Adrenal gland (tissue), 7 donors: ENCODE results near the genes NPNT and CYP2U1.

- PRO-cap, 3 experiments, result peak in 3 of 3 experiments; most common plus-strand start chr4:105895441 (in 3); most common minus-strand start chr4:105895304 (in 1)
- RAMPAGE, long total RNA, 4 experiments, result start-site peak on the plus strand in 1 of 4 experiments, at chr4:105895452-105895508 at its widest, 22 reads per replicate
- RRBS, result no CpG with 5 or more reads among the region's 74 CpGs
Measured at GRCh38 chr4:105894695-105895760, at the start of gene NPNT. Gene NPNT, plus strand, starts transcription at chr4:105895471.

DNA sequence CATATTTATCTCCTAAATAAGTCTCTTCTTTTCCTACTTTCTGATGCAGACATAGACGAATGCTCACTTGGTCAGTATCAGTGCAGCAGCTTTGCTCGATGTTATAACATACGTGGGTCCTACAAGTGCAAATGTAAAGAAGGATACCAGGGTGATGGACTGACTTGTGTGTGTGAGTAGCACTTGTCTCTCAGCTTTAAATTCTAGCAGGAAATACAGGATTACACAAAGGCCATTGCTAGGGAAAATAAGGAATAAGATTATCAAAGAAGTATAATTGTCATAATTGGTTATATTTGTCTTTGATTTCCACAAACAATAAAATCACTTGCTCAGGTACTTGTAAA, 45.2 kb downstream of the NPNT start:
- PRO-cap, 3 experiments, result no peak in any of the 3 experiments
- RAMPAGE, long total RNA, 4 experiments, result no peak in any of the 4 experiments
- RRBS, result no CpG with 5 or more reads among the region's 3 CpGs

GRCh38 chr4:105970338-105971437, 75.4 kb downstream of the NPNT start:
- PRO-cap, 3 experiments, result no peak in any of the 3 experiments
- RAMPAGE, long total RNA, 4 experiments, result no peak in any of the 4 experiments
- RRBS, result no CpG with 5 or more reads among the region's 6 CpGs

GRCh38 chr4:107283606-107283985, 247.5 kb upstream of the DKK2 start:
- PRO-cap, 3 experiments, result no peak in any of the 3 experiments
- RAMPAGE, long total RNA, 4 experiments, result no peak in any of the 4 experiments
- RRBS, result no CpG with 5 or more reads among the region's 3 CpGs

GRCh38 chr4:107646577-107646776, 73.6 kb downstream of the PAPSS1 start:
- PRO-cap, 3 experiments, result peak in 1 of 3 experiments; most common minus-strand start chr4:107646697 (in 1)
- RAMPAGE, long total RNA, 4 experiments, result no peak in any of the 4 experiments
- RRBS, result no CpG with 5 or more reads among the region's 2 CpGs

DNA sequence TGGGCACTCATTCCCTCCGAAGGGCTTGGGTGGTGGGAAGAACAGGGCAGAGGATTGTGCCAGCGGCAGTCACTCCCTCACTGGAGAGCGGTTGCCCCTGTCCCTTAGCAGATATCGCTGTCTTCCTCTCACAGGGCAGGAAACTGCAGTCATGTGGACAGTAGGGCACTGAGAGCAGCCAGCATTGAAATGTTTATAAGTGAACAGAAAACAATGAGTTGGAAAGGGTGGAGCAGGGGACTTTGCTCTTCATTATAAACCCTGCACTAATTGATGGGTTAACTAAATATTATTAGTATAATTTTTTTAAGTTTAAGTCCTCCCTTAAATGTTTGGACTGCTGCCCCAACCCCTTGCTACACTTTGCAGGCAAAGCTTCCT, 24.6 kb upstream of the SGMS2 start:
- PRO-cap, 3 experiments, result no peak in any of the 3 experiments
- RAMPAGE, long total RNA, 4 experiments, result no peak in any of the 4 experiments
- RRBS, result no CpG with 5 or more reads among the region's 4 CpGs

DNA sequence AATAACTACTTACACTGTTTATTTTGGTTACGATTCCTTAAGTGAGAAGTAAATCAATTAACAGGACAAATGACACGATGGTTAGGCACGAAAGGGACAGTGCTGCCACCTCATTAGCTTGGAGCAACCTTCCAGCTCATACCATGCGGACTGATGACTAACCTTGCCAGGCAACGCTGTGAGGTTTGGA, 649 bp upstream of the SGMS2 start:
- PRO-cap, 3 experiments, result peak in 3 of 3 experiments; most common minus-strand start position 155 of the sequence (in 3)
- RAMPAGE, long total RNA, 4 experiments, result no peak in any of the 4 experiments
- RRBS, result no CpG with 5 or more reads among the region's 5 CpGs

GRCh38 chr4:107871393-107871691, 46.6 kb downstream of the SGMS2 start:
- PRO-cap, 3 experiments, result no peak in any of the 3 experiments
- RAMPAGE, long total RNA, 4 experiments, result no peak in any of the 4 experiments
- RRBS, result no CpG with 5 or more reads among the region's 3 CpGs

DNA sequence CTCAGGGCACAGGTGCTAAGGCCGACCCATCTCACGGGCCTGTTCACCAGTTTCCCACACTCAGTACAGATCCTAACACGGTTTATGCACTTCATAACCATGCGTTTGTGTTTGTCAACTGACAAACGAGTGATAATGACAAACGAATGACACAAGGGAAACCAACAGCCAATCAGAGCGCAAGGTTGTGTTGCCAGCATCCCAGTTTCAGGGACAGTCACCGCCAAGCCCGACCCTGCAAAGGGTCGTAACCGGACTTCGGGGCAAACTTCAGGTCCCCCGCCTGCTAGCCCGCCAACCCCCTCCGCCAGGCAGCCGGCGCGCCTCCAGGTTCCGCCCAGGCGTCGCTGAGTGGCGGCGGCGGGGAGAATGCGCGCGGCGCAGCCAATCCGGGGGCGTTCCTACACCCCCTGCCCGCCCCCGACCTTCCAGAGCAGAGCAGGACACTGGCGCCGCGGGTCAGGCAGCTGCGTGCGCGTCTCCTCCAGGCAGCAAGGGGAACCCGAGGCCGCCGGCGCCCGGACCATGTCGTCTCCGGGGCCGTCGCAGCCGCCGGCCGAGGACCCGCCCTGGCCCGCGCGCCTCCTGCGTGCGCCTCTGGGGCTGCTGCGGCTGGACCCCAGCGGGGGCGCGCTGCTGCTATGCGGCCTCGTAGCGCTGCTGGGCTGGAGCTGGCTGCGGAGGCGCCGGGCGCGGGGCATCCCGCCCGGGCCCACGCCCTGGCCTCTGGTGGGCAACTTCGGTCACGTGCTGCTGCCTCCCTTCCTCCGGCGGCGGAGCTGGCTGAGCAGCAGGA, at the start of gene CYP2U1:
Gene CYP2U1 (plus strand): TSS at position 431 of the 796 bp plus-strand sequence.
- PRO-cap, 3 experiments, result peak in 3 of 3 experiments; most common plus-strand start position 431 of the sequence (in 3); most common minus-strand start position 236 of the sequence (in 1)
- RAMPAGE, long total RNA, 4 experiments, result no peak in any of the 4 experiments
- RRBS, result 1% methylated on average over 23 of the region's 76 CpGs

DNA sequence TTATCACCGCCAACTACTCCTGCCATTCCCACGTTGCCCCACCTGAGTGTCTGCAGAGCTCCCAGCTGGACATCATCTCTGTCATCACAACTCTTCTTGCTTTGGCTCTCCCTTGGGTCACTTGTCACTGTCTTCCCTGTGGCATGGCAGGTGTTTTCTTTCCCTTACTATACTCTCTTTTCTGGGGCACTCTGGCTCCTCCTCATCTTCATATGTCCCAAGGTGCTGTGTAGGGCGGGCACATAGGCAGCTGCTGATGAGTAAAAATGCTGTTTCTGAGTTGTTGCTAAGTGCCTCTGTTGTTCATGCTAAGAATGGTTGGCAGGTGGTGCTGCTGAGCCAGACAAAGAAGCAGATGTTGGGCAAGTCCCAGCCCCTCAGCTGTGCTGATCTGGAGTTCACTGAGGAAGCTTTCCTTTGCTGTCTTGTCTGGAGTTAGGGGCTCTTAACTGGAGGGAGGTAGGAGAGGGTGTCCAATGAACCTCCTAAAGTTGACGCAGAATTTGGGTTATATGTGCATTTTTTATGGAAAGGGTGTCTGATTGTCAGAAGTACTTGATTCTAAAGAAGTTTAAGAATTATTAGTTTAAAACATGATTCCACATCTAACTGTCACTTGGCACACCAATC, 40.6 kb downstream of the HADH start:
- PRO-cap, 3 experiments, result no peak in any of the 3 experiments
- RAMPAGE, long total RNA, 4 experiments, result no peak in any of the 4 experiments
- RRBS, result no CpG with 5 or more reads among the region's 4 CpGs

DNA sequence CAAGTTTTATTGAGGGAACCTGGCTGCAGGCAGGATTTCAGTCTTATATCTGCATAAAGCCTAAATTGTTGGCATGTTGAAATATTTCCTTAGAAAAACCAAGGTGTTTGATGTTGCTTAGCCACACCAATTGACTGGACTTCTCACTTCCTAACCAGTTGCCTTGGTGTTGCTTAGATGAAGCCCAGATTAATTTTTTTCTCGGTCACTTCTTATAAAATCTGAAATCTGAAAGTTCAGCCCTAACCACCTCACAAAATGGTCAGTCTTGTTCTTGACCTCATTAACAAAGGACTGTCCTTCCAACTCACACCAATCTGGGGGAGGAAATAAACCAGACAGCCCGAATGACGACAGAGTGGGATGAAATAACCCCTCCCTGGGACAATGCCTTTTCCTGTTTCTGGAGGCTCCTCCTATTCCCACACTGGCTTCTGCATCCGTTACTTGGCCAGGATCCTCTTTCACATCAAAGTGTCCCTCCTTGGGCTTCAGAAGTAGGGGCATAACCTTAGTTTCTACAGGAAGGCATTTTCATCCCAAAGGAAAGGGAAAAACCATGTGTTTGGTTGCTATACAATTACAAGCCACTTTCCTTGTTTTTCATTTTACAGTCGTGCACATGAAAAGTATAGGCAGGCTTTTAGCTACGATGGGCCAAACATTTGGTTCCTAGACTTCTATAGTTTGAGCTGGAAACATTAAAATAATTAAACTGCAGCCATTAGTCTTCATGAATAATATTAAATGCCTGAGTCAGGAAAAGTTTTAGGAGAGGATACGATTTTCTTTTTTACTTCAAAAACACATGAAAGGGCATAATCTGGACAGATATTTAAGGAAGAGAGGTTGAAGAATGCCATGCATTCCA, 59.7 kb upstream of the RPL34 start:
- PRO-cap, 3 experiments, result no peak in any of the 3 experiments
- RAMPAGE, long total RNA, 4 experiments, result no peak in any of the 4 experiments
- RRBS, result no CpG with 5 or more reads among the region's 7 CpGs

- PRO-cap, 3 experiments, result no peak in any of the 3 experiments
- RAMPAGE, long total RNA, 4 experiments, result no peak in any of the 4 experiments
- RRBS, result no CpG with 5 or more reads among the region's 23 CpGs
Measured at GRCh38 chr4:108620751-108621440, 520 bp downstream of the RPL34 start.

- PRO-cap, 3 experiments, result no peak in any of the 3 experiments
- RAMPAGE, long total RNA, 4 experiments, result no peak in any of the 4 experiments
- RRBS, result no CpG with 5 or more reads among the region's 5 CpGs
Measured at GRCh38 chr4:108635622-108636438, 14.6 kb upstream of the OSTC start.

DNA sequence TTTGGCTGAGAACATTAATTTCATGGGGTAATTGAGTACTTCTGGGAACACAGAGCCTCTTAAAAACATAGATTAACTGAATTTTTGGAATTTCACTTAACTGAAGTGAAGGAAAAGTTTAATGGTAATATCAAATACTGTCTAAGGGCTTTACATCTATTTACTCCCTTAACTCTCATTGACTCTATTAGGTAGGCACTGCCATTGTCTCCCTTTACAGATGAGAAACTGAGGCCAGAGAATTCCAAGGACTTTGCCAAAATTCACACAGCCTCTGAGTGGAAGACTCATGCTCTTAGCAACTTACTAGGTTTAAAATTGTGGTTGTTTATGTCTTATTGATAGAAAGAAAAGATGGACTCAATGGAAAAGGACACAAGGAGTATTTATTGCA, 154.0 kb upstream of the ETNPPL start:
- PRO-cap, 3 experiments, result no peak in any of the 3 experiments
- RAMPAGE, long total RNA, 4 experiments, result no peak in any of the 4 experiments

DNA sequence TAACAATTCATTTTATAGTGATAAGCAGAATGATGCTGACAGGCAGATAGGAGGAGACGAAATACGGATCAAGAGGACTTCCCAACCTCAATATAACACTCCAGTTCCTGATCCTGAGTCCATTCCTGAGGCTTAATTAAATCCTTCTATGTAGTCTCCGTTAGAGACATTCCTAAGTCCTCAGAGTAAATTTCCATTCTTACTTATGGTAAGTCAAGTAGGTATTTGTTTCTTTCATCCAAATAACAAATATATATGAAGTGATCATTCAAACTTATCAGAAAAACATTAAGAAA, 16.0 kb downstream of the MCUB start:
- PRO-cap, 3 experiments, result no peak in any of the 3 experiments
- RAMPAGE, long total RNA, 4 experiments, result no peak in any of the 4 experiments
- RRBS, result no CpG with 5 or more reads among the region's 3 CpGs

DNA sequence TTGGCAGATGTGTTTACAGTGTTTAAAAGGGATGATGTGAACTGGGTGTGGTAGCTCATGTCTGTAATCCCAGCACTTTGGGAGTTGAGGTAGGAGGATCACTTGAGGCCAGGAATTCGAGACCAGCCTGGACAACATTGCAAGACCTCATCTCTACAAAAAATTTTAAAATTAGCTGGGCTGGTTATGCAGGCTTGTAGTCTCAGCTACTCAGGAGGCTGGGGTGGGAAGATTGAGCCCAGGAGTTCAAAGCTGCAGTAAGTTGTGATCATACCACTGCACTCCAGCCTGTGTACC, 63.8 kb downstream of the ELOVL6 start:
- PRO-cap, 3 experiments, result no peak in any of the 3 experiments
- RAMPAGE, long total RNA, 4 experiments, result no peak in any of the 4 experiments
- RRBS, result no CpG with 5 or more reads among the region's 1 CpG

DNA sequence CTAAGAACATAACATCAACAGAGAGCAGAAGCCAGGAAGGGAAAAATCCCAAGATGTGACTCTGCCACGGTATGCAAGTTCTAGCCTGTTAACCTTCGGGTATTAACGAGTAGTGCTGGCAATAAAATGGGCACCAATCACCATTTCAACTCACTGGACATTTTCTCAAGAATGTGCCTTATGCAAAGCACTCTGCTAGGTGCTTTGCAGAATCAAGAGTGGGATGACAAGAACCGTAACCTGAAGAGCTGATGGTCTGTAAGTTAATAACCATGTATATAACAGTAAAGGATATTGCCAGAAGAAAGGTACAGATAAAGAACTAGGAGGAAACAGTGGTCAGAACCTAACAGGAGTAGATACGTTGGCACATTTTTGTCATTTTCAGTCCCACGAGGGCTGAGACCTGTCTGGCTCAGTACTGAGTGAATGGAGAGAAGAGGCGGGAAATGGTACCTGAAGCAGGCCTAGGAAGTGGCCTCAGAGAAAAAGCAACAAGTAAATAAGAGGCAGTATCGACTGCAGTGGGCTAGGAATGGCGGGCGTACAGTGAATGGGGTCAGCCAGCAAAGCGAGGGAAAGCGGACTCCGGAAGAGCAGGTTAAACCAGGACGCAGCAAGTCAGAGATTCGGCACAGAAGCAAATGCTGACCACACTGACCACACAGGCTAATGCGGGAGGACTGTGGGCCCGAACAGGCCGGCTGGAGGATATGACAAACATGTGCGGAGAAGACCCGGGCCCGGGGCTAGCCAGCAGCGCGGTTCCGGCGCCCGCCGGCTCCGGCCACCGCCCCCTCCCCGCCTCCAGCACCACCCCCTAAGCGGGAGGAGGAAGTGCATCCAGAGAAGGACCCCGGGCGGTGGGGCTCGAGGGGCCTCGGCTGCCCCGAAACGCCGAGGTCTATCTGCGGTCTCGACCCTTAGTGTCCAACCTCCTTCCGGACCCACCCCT, 2.5 kb downstream of the ELOVL6 start:
- PRO-cap, 3 experiments, result peak in 3 of 3 experiments; most common plus-strand start position 207 of the sequence (in 1); most common minus-strand start position 724 of the sequence (in 2)
- RAMPAGE, long total RNA, 4 experiments, result start-site peak on the plus strand in 1 of 4 experiments, centred at position 838 of the sequence, 8 reads per replicate
- RRBS, result 1% methylated on average over 17 of the region's 41 CpGs

DNA sequence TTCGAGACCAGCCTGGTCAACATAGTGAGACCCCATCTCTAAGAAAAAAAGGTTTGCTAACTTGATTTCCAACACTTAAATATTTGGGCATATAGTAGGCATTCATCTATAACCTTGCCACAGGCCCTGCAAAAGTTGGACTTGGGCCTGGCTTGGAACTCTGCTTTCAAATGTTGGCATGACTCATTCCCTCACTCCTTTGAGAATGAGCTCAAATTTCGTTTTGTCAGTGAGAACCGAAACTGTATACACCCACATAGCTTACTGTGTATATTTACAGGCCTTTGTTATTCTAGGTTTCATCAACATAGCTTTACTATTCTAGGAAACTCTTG, 88.7 kb upstream of the ELOVL6 start:
- PRO-cap, 3 experiments, result no peak in any of the 3 experiments
- RAMPAGE, long total RNA, 4 experiments, result no peak in any of the 4 experiments
- RRBS, result no CpG with 5 or more reads among the region's 3 CpGs

- PRO-cap, 3 experiments, result peak in 1 of 3 experiments; most common plus-strand start chr4:110485049 (in 1)
- RAMPAGE, long total RNA, 4 experiments, result no peak in any of the 4 experiments
- RRBS, result no CpG with 5 or more reads among the region's 5 CpGs
Measured at GRCh38 chr4:110484631-110485192, 8.8 kb downstream of the ENPEP start.

GRCh38 chr4:110629331-110629805, 6.5 kb upstream of the PITX2 start:
- PRO-cap, 3 experiments, result no peak in any of the 3 experiments
- RAMPAGE, long total RNA, 4 experiments, result no peak in any of the 4 experiments
- RRBS, result no CpG with 5 or more reads among the region's 31 CpGs